Skeletal muscle cell (primary cell): ENCODE measurements around a stretch of chr4.

GRCh38 chr4:40198795-40199427 lies 2.1 kb downstream of the RHOH start:
- RRBS: no CpG with 5 or more reads among the region's 5 CpGs

- RRBS: no CpG with 5 or more reads among the region's 7 CpGs
Observed at GRCh38 chr4:40200939-40201239, 4.1 kb downstream of the RHOH start.

DNA sequence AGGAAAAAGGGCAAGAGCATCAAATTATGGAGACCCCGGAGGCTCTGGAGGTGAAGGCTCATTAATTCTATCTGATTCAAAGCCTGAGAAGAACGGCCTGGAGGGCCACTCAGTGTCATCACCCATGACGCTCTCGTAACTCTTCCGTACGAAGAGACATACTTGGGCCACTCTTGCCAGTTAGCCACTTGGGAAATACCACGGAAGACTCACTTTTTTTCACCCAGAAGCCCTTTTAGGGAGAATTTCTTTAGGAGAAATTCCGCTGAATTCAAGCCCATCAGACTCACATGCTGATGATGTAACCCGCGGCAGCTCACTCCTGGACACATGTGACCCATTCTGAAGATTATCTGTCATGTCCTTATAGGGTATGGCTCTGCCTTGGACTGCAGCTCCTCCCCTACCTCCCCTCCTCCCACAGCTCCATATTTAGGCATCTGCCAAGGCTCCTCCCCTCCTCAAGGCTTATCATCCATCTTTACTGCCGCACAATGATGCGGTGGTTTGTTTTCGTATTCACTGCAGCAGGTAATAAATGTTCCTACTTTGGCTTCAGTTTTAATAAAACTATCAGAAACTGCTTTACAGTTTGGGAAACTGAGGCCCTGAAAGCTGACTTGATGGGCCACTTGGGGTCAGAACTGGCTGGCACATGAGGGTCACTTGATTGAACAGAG lies 41.9 kb downstream of the RHOH start:
- RRBS: no CpG with 5 or more reads among the region's 13 CpGs

DNA sequence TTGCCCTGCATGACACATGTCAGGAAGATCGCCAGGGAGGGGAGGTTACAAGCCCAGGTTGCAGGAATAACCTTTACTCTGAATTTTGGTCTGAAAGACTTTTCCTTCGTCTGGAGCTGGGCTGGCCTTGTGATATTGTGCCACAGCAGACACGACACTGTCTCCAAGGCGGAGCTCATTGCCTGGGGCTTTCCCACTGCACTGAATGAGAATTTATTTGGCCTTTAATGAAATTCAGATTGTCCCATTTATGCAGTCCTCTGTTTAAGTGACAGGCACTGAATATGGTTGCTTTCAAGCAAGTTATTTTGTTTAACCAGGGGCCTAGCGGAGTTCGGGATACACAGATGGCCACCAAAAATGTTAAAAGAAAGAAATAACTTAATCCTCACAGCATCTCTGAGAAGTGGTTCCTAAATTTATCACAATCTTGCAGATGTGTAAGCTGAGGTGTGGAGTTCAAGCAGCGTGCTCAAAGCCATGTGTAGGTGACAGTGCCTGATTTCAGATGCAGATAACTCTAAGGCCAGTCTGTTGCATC lies 45.2 kb downstream of the RHOH start:
- RRBS: no CpG with 5 or more reads among the region's 7 CpGs

GRCh38 chr4:40245948-40246541 lies 49.2 kb downstream of the RHOH start:
- RRBS: no CpG with 5 or more reads among the region's 9 CpGs

DNA sequence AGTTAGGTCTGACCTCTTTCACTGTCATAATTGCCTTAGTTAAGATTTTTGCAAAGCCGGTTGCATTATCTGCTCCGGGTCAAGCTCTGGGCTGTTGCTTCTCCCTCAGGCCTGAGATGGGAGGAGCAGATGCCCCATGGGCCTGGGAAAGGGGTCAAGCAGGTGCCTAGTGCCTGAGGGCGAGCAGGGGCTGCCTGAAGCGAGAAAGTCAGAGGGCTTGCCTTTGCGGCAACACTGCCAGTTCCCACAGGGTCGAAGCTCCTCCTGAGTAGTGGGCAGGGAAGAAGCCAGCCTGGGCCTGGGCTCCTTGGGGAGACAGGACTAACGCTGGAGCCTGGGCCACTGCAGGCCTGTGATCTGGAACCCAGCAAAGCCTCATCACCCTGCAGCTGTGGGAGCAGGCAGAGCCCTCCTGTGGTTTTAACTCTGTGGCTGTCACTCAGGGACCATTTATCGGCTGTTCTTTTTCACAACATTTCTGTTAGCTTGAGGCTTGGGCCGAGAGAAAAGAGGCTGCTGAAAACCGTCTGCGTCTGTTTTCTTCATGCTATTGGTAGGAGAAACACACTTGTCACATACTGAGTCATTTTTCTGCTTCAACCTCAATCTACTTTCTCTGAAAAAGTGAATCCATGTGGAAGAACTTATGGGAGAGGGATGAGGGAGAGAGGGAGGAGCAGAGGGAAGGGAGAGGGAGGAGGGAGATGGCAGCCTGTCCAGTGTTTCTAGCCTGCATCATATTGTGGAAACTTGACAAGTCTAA lies 68.3 kb downstream of the RHOH start:
- RRBS: no CpG with 5 or more reads among the region's 11 CpGs

DNA sequence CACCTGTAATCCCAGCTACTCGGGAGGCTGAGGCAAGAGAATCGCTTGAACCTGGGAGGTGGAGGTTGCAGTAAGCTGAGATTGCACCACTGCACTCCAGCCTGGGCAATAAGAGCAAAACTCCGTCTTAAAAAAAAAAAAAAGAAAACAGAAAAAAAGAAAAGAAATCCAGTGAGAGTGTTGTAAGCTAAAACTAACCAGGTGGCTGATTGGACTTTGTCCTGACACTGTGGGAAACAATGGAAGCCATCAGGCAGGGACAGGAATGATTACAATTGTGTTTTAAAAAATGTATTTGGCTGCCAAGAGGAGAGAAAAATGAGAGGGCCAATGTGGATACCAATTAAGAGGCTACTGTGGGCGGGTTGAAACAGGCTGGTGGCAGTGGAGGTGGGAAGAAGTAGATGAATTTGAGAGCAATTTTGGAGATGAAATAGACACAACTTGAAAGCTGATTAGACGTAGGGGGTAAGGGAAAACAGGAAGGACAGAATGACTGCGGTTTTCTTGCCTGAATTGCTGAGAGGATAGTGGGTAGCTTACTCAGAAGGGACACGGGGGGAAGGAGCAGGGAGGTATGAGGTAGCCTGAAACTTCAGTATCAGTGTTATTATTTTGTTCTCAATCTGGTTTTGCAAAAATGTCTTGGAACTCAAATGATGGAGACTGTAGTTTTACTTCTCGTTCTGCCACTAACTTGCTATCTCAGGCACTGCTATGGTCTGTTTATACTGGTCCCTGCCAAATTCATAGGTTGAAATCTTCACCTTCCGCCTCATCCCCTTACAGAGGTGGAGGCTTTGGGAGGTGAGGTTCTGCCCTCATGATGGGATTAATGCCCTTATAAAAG lies 45.6 kb upstream of the CHRNA9 start:
- RRBS: no CpG with 5 or more reads among the region's 9 CpGs

- RRBS: no CpG with 5 or more reads among the region's 6 CpGs
Observed at GRCh38 chr4:40394155-40394576, 59.0 kb downstream of the CHRNA9 start.

GRCh38 chr4:40424856-40425968 lies 90.1 kb downstream of the CHRNA9 start:
- RRBS: no CpG with 5 or more reads among the region's 14 CpGs

DNA sequence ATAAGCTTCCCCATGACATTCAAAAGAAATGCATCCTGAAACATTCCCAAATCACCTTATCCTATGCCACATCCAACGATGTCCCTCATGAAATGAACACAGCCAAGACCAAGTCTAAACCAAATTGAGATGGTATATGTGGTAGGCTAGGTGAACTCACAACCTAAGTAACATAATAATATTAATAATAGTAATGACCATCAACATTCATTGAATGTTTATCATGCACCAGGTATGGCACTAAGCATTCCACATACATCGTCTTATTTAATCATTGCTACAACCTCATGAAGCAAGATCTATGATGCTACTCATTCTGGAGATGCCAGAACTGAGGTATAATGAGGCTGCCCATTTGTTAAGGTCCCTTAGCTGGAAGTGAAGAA lies 137.8 kb downstream of the CHRNA9 start:
- RRBS: no CpG with 5 or more reads among the region's 2 CpGs

GRCh38 chr4:40473865-40474592 lies 138.9 kb downstream of the CHRNA9 start:
- RRBS: no CpG with 5 or more reads among the region's 10 CpGs

- RRBS: no CpG with 5 or more reads among the region's 7 CpGs
Observed at GRCh38 chr4:40475575-40476216, 140.6 kb downstream of the CHRNA9 start.

GRCh38 chr4:40525528-40526506 lies 103.8 kb downstream of the RBM47 start:
- RRBS: no CpG with 5 or more reads among the region's 10 CpGs

- RRBS: no CpG with 5 or more reads among the region's 7 CpGs
Observed at GRCh38 chr4:40603463-40604099, 26.1 kb downstream of the RBM47 start.

- RRBS: no CpG with 5 or more reads among the region's 6 CpGs
Observed at GRCh38 chr4:40731564-40732359, 18.0 kb upstream of the NSUN7 start.

DNA sequence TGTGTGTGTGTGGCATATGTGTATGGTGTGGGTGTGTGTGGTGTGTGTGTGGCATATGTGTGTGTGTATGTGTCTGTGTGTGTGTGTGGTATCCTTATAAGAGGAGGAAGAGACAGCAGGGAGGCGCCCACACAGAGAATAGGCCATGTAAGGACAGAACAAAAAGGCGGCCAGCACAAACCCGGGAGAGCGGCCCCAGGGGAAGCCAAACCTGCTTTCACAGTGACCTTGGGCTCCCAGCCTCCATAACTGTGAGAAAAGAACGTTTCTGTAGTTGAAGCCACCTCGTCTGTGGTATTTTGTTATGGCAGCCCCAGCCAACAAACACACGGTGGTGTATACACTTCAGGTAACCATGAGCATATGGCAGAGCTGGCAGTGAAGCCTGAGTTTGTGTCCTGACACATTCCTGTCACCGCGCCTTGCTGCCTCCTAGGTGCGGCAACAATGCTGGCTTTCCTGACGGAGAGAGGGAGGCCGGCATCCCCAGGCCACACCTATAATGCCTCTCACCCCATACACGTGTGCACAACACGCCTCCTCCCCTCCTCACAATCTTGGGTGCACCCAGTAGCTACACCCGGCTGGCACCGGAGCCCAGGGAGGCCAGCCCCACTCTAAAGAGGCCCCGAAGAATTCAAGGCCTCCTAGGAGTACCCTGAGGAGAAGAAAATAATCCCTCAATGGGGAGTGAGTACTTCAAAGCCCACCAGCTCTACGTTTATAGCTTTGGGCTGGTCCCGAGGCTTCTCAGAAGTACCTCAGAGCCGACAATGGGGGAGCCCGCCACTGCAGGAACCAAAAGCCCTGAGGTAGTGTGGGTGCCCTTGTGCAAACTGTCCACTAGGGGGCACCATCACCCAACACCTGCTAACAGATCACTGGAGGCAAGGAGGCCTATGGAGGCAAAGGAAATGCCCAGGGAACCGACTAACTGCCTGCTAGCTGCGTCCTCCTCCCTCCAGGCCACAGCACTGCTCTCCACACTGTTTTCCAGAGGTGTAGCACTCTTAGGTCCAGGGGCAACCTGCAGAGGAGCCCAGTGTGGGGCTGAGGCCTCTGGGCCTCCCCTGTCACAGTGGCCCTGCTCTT lies 158.6 kb downstream of the NSUN7 start:
- RRBS: no CpG with 5 or more reads among the region's 23 CpGs

DNA sequence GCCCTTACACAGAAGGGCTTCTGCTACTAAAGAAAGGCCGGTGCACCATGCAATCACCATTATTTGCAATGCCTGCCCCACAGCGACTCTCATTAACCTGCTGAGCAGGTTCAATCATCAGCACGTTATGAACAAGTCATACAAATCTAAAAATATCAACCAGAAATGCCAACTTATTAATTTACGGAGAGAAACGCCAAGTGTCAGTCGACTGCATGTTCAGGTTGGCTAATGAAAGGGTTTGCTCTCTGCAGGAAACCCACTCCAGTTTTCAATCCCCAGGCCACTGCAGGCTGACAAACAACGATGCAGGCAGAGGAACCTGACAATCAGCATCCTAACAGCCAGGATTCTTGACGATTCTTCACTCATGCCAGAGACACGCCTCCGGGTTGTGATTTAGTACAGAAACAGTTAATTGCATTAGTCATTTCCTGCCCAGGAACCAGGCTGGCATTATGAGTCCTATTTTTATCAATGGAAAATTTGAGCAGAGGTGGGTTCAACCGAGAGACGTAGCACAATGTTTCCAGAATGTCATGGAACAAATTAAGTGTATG lies 159.4 kb downstream of the NSUN7 start:
- RRBS: no CpG with 5 or more reads among the region's 12 CpGs

GRCh38 chr4:41133575-41134112 lies 80.7 kb downstream of the APBB2 start:
- RRBS: no CpG with 5 or more reads among the region's 1 CpG

DNA sequence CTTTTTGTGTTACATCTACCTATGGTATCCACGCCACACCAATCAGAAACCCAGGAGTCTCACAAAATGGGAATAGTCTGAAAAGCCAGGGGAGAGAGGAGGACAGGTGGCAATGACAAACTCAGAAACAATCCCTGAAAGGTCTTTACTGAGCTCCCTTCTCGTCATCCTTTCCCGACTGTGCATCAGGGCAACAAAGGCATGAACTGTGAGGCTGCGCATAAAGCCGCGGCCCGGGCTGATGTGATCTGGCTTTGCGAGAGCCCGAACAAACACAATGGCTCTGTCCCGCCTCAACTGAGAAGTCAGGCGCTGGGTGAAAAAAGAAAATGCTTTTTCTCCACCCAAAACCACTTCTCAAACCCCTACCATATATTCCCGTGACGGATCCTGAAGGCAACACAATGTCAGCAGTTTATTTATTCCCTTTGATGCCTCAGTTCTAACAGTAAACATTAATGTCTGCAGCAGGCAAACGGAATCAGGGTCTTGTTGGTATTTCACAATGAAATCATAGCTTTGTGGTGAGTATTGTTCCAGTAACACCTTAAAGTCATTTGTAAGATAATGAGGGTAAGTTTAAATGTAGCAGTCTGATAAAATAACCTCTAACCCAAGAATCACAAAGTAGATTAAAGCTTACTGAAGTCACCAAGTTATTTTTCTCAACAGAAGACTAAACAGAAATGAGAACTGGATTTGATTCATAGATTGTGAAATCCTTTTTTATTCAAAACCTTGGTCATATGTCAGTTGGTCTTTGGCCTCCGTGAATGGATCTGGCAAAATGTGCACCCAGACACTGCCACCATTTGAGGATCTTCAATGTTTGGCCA lies 67.5 kb downstream of the APBB2 start:
- RRBS: no CpG with 5 or more reads among the region's 15 CpGs

DNA sequence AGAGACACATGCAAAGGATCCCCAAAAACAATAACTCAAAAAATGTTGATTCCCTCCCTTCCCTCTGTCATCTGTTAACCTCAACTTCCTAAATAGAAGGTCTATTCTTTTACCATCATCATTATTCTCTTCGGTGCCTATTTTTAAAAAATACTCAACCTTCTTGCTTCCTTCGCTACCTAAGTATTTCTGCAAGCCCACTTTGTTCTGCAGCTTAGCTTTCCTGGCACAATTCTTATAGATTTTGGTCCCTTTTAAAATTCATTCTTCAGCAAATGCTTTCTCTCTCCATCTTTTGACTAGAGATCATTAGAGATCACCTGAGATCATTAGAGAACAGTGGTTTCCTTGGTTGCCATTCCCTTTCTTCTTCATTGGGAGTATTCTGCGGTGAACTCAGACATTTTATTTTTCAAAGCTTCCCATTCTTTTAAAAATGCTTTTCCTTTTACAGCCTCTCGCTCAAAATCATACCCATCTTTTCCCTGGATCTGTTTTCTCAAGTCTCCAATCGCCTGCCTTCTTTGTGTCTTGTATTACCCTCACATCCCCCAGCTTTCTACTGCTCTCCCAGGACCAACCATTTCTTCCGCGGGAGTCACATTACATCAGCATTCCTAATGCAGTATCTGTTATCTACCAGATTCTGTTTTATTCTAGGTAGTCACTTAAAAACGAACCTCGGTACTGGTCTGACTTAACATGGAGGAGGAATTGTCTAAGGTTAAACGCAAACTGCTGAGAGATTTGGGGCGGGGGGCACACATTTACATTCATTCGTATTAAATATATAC lies 766 bp upstream of the UCHL1 start:
- RRBS: no CpG with 5 or more reads among the region's 12 CpGs